Glomerular endothelial cell (primary cell): ENCODE measurements around a stretch of chr10.

DNA sequence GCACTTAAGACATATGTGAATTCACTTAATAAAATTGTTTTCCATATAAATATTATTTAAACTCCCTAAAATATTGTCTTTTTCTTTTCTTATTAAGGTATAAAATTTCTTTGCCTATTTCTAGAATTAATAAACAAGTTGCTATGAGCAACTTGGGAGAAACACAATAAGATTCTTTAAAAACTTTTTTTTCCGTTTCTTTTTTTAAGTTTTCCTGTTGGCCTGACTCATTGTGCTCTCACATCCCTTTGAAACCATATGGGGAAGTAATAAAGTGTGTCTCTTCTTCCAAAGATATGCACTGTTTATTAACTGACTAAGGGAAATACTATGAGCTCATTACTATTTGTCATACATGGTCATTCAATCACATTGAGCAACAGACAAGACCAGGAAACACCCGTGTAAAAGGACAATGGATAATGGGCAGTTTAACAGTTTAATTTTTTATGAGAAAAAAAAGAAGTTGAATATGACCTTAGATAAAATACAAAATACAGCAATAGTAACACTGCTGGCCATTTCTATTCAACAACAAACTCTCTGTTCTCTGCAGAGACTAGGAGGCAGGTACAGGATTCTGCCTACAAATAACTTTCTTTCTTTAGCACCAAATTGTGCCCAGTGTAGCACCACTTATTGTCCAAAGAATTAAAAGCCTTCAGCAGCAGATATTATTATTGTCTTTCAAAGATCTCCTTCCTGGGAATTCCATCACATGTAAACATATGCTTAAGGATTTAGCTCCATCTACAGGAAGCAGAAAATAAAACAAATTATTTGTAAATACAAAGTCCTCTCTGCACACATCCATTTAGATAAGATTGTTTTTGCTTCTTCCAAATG is 55.2 kb upstream of the AKR1E2 start:
- RAMPAGE, long total RNA, result no peak

DNA sequence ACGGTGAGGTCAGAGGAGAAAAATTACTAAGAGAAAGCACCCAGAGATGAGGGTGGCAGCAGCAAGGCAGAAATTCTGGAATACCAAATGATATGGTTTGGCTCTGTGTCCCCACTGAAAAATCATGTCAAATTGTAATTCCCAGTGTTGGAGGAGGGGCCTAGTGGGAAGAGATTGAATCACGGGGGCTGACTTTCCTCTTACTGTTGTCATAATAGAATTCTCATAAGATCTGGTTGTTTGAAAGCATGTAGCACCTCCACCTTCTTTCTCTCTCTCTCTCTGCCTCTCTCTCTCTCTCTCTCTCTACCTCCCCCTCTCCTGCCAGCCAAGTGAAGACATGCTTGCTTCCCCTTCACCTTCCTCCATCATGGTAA is 19.3 kb upstream of the AKR1C1 start:
- RAMPAGE, long total RNA, result no peak

GRCh38 chr10:4947631-4948258 is 15.5 kb upstream of the AKR1C1 start:
- RAMPAGE, long total RNA, result no peak

- RAMPAGE, long total RNA, result no peak
These were observed 5.7 kb downstream of the AKR1C1 start for GRCh38 chr10:4968549-4969585.

DNA sequence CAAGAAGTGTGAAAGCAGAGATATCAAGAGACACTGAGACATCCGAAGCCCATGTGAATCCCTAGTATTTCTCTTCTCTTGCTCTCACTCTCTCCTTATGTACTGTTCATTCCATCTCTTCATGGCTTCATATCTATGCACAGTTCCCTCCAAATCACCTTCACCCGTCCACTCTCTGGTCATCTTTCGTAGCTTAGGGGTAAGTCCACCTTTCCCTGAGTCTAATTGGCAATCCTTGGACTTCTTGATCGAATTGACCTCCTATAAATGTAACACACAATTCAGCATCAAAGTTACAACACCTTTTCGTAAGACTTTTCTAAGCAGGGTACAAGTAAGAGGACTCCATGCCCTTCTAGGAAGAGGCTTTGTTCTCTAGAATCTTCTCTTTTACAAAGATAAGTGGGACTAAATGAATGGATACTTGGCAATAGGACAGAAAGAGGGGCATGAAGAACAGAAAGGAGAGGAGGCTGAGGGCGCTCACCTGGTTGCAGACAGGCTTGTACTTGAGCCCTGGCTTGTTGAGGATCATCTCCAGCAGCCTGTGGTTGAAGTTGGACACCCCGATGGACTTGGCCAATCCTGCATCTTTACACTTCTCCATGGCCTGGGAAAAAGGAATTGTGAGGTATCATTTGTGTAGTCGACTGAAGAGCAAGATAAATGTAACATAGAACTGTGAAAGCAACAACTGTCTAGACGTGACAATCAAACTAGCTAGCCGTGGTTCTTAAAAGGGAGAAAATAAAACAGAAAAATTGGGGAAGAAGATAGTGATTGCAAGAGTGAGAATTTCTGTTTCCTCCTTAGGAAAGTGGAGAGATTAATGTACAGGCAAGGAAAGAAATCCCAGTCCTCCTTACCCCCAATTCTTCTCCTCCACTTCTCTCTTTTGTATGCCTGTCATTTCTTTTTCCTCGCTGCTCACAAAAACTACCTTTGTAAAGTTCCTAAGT is 5.2 kb downstream of the AKR1C2 start:
- RAMPAGE, long total RNA, result no peak

GRCh38 chr10:5043676-5044307 is 40.1 kb upstream of the AKR1C2 start:
- RAMPAGE, long total RNA, result no peak

- RAMPAGE, long total RNA, result no peak
These were observed 1.2 kb upstream of the AKR1C3 start for GRCh38 chr10:5093048-5093434.

DNA sequence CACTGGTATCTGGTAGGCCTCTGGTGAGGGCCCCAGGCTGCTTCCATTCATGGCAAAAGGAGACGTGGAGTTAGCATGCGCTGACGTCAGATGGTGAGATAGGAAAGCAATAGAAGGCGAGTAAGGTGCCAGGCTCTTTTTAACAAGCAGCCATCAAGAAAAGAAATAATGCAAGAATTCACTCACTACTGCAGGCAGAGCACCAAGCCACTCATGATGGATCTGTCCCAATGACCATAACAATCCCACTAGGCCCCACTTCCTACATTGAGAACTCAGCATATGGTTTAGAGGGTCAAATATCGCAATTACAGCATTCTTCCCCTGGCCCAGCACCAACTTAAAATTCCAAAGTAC is 37.9 kb downstream of the AKR1C8 start:
- RAMPAGE, long total RNA, result no peak

- RAMPAGE, long total RNA, result no peak
These were observed 55.7 kb downstream of the AKR1C4 start for GRCh38 chr10:5252281-5252780.

DNA sequence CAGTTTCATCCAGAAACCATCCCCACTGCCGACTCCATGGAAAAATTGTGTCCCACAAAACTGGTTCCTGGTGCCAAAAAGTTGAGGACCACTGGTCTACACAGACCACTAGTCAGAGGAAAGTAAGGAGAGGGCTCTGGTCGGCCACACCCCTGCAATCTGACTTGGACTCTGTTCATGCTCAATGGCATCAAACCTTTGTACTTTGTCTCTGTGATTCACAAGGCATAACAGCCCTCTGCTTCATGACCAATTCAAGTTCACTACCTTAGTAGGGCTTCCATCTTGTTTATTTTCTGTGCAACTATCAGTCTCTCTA is 1.8 kb downstream of the TUBAL3 start:
- RAMPAGE, long total RNA, result no peak

DNA sequence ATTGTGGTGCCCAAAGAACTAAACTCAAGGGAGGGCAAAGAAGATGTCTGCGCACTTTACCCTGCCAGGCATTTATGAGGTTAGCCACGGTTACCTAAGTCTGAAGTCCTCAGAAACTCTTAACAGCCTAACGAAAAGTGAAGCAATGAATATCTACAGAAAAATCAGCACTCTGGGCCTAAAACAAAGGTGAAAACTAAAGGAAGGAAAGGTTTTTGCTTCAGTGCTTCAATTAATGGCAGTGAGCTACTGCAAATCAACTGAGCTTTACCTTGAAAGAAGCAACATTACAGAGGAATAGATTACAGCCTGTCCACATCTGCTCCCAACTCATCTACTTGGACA is 347 bp downstream of the TUBAL3 start:
- RAMPAGE, long total RNA, result no peak

DNA sequence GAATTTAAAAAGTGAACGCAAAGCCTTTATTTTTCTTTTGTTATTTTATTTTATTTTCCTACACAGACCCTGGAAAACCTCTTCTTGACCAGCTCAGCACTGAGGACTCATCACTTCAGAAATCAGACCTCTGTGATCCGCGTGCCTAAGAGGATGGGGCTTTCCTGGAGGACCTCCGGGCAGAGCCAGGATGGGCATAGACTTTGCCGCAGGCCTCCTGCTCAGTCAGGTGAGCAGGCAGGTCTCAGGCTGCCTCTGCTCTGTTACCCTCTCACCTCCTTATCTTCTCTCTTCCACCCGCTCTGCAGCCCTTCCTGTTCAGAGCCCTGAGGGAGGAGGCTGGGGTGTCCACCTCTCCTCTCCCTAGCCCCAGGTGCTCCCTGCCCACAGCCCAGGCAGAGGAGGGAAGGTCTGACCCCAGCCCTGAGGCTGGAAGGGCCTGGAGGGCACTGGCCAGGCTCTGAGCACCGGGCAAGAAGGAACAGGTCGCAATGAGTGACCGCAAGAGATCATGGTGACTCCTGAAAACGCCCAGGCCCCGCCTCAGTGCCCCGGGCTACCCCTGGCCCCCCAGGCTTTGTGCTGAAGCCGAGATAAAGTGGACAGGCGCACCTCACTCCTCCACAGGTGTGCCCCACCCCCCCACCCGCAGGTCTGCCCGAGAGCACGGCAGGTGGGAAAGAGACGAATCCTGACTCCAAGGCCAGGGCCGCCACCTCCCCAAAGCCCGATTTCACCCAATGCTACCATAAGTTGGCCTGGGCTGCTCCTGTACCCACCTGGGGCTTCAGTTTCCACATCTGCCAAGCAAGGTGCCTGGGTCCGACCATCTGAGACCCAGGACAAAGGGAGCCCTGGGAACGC is 2.9 kb downstream of the CALML5 start:
- RAMPAGE, long total RNA, result no peak

GRCh38 chr10:5609145-5609539 is 57.3 kb downstream of the ASB13 start:
- RAMPAGE, long total RNA, result no peak

- RAMPAGE, long total RNA, result no peak
These were observed 40.0 kb downstream of the ASB13 start for GRCh38 chr10:5626318-5626972.

DNA sequence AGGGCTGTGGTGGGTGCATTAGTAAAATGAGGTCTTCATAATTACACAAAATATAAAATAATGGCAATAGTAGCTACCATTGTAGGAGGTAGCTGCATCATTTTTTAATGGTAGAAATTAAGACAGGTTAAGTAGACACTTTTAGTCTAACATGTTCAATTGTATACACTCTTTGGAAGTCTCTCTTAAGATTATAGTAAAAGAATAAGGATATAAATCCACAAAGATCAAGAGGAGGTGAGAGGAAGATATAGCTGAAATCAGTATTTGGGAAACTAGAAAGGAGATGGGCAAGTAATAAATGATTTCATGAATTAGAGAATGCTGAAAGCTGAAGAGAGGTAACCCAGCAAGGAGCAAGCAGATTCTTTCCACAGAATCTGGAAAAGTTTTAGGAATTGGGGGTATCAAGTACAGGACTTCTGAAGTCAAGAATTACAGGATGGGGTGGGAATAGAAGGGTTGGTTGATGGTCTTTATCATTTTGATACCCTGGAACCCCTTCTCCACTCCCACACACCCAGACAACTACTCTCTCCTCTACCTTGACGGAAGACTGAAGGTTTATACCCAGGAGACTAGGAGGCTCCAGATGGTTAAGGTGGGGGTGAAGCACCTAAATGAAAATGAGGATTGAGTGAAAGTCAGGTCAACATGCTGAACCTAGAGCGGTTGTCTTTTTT is 11.0 kb downstream of the TASOR2 start:
- RAMPAGE, long total RNA, result no peak

DNA sequence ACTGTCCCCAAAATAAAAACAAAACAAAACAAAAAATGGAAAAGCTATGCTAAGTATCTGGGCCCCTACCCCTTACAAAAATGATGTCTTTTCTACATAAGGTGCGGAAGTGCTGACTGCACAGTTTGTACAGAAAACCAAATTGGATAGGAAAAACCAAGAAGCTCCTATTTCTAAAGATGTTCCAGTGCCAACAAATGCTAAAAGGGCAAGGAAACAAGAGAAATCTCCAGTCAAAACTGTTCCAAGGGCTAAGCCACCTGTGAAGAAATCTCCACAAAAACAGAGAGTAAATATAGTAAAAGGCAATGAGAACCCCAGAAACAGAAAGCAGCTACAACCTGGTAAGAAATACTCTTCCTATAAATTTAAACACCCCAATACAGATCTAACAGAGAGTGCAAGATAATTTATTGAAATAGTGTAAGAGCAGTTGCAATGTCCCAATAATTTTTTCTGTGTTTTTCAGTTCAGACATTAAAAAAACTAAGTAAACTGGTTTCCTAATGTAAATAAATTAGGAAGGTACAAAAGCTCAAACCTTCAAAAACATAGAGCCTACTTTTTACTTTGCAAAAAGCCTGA is 50.7 kb downstream of the TASOR2 start:
- RAMPAGE, long total RNA, result no peak

- RAMPAGE, long total RNA, result no peak
These were observed 47.5 kb downstream of the GDI2 start for GRCh38 chr10:5765493-5766409.

GRCh38 chr10:5840821-5841673 is 27.8 kb upstream of the GDI2 start:
- RAMPAGE, long total RNA, result no peak

DNA sequence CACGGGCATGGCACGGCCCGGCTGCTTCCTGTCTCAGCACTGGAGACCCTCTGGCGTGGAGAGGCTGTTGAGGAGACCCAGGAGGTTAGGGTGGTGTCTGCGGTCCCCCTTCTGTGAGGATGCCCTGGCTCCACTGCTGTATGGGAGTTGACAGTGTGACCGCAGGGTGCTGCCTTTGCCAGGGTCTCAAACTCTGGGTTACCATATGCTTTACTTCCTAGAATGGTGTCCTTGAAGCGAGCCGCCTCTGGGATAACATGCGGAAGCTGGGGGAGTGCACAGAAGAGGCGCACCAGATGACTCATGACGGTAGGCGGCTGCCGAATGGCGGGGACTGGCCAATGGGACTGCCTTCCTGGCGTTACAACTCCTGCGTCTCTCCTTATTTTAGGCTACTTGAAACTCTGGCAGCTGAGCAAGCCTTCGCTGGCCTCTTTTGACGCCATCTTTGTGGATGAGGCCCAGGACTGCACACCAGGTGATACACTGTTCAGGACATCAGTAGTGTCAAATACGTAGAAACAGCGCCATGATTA is 27.2 kb downstream of the FBH1 start:
- RAMPAGE, long total RNA, result no peak

GRCh38 chr10:5961307-5961936 is 15.9 kb downstream of the IL15RA start:
- RAMPAGE, long total RNA, result no peak